Measurements from ENCODE around the genes PLEKHG5, TAS1R1, DNAJC11 and ERRFI1.

GRCh38 chr1:6489707-6490227 is 1.7 kb downstream of the PLEKHG5 start:
- RAMPAGE, long total RNA: no peak
- RRBS: 2% methylated on average over 16 of the region's 25 CpGs

DNA sequence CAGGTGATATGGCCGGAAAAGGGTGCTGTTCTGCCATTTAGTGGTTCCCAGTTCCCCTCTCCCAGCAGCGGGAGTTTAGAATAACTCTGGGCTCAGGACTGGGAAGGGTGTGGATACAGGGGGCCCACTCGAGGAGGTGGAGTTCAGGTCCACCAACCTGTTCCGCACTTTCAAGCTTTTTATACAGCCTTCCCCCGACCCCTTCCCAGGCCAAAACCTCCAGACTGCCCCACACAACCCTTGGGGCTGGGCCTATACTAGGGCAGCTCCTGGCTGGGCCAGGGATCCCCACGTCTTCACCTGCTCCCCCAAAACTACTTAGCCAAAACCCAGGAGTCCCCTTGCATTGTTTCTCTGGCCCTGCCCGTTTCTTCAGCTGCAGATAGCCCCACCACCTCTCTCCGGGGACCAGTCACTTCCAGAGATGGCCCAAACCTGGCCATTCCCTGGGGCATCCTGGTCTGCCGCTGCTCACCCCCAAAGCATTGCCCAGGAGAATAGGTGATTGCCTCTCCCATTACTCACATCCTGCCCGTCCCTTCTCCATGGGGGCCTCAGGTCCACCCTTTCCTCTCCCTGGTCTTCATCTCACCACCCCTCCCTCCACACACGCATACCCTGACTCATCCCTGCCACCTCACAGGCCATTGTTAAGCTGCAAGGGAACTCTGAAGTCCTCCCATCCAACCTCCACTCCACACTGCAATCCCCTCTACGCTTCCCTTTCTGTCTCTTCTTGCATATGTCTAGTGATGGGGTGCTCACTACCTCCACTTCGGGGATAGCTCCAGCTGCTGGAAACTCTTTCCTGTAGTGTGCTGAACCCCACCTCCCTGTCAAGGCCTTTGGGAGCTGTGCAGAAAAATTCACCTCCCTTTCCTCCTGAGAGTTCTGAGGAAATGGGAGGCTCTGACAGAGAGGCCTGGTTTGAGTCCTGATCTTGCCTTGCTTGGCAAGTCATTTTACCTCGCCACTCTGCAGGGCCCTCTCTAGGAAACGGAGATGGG is at the start of gene PLEKHG5:
PLEKHG5 (minus strand) TSS at position 556 of the 1,007 bp plus-strand sequence.
- RAMPAGE, long total RNA: no peak
- RRBS: no CpG with 5 or more reads among the region's 15 CpGs

DNA sequence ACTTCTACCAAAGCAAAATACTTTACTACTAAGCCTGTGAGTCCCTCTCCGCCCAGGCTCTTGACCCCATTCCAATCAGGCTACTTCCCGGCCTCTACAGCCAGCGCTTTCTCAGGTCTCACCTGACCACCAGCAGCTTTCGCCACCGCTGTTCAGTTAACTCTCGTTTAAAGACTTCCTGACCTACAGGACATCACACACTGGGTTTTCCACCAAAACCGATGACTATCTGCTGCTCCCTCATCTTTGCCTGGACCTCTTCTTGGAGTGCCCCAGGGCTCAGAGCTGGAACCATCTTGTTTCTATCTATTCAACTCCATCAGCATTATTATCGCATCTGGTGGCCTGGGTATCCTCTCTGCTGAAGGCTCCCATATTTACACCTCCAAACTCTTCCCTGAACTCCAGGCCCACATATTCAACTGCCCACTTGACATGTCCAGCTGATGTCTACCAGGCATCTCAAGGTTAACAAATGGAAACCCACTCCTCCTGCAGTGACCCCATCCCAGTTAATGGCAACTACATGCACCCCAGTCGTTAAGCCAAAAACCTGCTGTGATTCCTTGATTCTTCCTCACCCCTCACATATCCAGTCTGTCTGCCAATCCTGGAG is 7.4 kb downstream of the NOL9 start:
- RAMPAGE, long total RNA: no peak
- RRBS: no CpG with 5 or more reads among the region's 9 CpGs

DNA sequence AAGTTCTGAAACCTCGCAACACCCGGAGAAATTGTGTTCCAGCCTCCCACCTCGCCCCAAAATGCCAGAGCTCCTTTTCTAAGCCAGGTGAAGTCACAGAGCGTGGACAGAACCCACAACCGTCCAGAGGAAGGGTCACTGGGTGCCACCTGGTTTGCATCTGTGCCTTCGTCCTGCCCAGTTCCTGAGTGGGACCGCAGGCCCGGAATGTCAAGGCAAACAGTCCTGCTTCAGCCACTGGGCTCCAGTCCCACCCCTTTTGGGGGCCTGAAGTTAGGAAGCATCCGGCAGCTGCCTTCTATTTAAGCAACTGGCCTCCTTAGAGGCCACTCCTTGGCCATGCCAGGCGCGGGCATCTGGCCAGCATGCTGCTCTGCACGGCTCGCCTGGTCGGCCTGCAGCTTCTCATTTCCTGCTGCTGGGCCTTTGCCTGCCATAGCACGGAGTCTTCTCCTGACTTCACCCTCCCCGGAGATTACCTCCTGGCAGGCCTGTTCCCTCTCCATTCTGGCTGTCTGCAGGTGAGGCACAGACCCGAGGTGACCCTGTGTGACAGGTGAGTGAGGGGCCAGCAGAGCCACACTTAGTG is at the start of gene TAS1R1:
TAS1R1 (plus strand) TSS at position 299 of the 589 bp plus-strand sequence.
- RAMPAGE, long total RNA: no peak
- RRBS: 95% methylated on average over 2 of the region's 17 CpGs

DNA sequence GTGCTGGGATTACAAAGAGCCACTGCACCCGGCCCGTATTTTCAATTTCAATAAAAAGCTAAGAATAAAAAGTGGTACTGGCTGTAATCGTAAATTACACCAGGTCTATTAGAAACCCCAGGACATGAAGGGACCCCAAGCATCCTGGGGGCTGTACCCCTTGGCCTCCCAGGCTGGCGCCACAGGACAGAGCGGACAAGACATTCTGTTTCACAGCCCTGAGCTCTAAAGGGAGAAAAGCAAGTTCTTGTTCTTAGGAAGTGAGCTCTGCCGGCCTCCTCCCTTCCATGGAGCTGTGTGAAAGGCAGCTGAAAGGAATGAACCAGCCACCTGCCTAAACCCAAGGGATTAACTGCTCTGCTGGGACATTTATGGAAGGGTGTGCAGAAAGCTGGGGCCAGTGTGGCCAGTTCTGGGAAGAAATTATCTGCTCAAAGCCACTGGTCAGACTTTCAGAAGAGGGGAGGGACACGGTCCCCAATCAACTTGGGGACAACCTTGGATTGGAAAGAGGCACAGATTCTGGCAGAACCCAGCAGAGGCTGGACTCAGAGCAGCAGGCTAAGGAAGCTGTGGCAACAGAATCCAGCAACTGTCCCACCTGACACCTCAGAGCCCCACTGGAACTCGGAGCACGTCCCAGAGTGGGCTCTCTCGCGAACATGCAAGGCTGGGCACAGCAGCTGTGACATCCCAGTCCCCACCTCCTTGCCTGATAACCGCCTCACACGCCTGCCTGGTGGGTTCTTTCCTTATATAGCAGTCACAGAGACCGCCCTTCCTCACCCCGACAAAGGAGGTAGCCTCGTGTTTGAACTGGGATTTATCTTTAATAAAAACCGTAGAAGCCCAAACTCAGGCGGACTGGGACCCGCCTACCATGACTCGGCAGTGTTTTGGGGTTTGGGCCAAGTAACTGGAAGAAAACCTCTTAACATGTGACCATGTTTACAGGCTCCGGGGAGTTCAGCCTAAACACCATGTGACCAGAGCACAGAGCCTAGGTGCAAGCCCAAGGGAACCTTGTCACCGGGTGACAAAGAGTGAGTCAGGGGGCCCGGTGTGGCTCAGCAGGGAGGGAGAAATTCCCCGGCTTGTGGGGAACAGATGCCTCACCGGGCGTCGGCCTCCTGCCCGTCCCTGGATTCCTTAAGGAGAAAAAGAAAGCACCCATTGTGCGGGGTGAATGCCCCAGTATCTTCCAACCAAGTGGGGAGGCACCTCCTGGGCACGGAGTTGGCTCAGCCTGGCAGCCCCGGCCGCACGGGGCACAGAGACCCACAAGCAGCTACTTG is 1.9 kb downstream of the KLHL21 start:
- RAMPAGE, long total RNA: no peak
- RRBS: 5% methylated on average over 2 of the region's 33 CpGs

DNA sequence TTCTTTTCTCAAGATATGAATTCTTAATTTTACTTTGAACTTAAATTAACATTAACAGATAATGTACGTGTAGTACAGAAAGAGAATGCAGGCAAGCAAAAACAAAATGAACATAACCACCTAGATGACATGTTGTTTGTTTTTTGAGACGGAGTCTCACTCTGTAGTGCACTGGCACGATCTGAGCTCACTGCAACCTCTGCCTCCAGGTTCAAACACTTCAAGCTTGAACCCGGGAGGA is 2.6 kb upstream of the KLHL21 start:
- RAMPAGE, long total RNA: no peak
- RRBS: no CpG with 5 or more reads among the region's 4 CpGs

DNA sequence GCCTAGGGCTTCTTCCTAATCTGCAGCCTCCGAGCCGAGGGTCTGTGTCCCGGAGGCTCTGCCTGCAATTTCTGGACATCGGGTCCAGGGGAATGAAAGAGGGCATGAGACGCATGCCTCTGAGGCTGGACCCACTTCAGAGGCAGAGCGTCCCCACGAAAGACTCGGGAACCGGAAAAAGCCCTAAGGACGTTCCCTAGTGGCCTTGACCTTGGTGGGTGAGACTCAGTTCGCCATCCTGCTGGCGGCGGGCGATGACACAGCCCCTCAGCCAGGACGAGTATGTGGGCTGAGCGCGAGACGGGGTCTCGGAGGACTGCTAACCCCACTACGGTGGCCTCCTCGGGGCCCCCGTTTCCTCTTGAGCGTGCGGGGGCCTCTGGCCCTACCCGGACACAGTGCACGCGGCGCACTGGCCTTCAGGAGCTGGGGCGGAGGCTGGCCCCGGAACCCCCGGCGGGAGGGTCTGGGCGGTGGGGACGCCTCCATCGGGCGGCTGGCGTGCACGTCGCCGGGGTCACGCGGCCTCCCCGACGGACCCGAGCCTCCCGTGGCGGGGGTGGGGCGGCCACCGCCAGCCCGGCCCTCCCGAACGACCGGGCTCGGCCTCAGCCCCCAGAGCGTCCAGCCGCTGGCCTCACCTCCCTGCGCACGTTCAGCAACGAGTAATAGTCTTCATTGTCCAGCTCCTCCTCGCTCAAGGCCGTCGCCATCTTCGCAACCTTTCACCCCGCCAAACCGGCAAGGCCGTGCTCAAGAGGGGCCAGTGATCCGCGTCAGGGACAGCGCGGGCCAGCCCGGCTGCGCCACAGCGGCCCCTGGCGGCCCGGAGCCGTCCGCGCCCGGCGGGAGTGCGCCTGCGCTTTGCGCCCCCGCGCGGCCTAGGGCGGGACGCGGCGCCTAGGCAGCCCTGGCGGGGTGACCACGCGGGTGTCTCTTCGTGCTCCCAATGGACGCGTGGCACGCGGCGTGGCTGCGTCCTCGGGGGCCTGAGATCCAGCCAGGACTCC is at the start of gene DNAJC11:
DNAJC11 (minus strand) TSS at position 729 of the 1,010 bp plus-strand sequence.
- RAMPAGE, long total RNA: start-site peak on the minus strand centred at position 726 of the sequence, 25 bp wide, 190 and 95 reads in 2 replicates
- RRBS: 2% methylated on average over 33 of the region's 101 CpGs

GRCh38 chr1:6743622-6744352 is 41.5 kb upstream of the CAMTA1 start:
- RAMPAGE, long total RNA: no peak
- RRBS: no CpG with 5 or more reads among the region's 11 CpGs

GRCh38 chr1:6922514-6922994 is 137.3 kb downstream of the CAMTA1 start:
- RAMPAGE, long total RNA: no peak
- RRBS: no CpG with 5 or more reads among the region's 10 CpGs

DNA sequence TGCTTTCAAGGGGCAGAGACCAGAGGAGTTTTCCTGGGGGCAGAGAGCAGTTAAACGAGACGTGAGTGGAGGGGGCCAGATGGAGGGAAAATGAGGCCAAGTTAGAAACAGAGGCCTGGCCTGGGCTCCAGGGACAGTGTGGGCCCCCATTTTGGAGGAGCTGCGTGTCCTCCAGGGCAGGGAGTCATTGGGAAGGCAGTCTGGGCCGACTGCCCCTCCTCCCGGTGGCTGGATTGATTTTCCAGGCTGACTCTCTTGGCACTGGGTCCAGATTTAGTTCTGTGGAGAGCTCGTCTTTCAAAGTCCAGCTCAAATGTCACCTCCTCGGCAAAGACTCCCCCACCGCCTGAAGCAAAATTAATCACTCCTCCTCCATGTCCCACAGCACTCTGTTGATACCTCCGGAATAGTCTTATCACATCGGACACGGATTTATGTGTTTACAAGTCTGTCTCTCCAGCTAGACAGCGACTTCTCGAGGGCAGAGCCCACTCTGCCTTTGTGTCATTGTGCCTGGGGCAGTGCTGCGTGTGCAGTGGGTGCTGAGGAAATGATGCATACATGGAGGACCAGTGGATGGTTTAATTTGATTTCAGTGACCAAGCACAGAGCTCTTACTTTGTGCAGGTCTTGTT is 175.1 kb downstream of the CAMTA1 start:
- RAMPAGE, long total RNA: no peak
- RRBS: no CpG with 5 or more reads among the region's 14 CpGs

DNA sequence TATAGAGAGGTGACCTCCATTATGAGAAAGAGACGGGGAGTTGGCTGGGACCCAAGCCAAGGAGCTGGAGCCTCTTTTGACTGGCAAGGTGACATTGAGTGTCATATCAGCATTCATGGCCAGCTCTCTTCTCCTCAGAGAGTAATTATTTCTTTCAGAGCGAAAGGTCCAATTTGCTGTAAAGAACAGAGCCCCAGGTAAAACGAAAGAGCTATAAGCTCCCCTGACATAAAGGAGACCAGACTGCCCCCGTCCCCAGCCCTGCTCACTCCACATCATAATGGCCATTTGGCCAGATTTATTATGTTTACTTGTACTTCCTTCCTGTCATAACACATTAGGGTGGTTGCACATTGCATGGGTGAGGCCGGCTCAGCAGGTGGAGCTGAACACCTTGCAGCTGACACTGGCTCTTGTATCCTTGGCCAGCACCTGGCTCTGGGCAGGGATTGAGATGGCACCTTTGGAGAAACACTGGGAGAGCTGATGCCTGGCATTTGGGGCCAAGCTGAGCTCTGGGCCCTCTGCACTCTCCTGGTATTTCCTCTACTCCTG is 403.9 kb upstream of the VAMP3 start:
- RAMPAGE, long total RNA: no peak
- RRBS: no CpG with 5 or more reads among the region's 5 CpGs

- RAMPAGE, long total RNA: no peak
- RRBS: no CpG with 5 or more reads among the region's 4 CpGs
Measured at GRCh38 chr1:7401801-7402550, 369.1 kb upstream of the VAMP3 start.

- RAMPAGE, long total RNA: no peak
- RRBS: 38% methylated on average over 3 of the region's 5 CpGs
Measured at GRCh38 chr1:7550531-7550837, 220.6 kb upstream of the VAMP3 start.

DNA sequence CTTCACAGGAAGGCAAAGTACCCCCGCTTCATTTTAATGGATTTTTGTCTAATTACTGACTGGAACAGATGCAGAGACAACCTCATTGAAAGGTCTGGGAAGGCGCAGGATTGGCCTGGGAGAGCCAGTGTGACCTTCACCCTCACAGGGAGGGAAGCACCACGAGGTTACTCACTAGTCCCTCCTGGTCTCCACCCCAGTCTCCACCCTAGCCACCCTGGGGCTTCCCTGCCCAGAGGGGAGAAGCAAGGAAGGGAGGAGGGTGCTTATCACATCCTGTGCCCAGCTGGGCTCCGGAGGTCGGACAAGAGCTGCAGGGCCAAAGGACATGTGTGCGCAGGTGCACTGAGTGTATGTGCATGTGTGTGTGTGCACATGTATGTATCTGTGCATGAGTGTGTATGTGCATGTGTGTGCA is 220.1 kb upstream of the VAMP3 start:
- RAMPAGE, long total RNA: no peak
- RRBS: no CpG with 5 or more reads among the region's 6 CpGs

DNA sequence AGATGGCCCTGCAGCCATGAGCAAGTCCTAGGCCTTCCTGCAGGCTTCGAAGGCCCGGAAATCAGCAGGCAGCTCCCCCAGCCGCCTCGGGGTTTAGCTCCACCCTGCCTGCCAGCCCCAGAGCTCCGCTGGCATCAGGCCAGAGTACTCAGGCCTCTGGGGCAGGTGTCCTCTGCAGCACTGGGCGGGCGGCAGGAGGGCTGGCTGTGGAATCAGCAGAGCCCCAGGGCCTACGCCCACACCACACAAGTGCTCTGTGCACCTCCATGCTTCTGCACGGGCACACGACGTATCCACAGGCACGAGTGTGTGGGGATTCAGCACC is 125.6 kb upstream of the VAMP3 start:
- RAMPAGE, long total RNA: no peak
- RRBS: no CpG with 5 or more reads among the region's 12 CpGs

DNA sequence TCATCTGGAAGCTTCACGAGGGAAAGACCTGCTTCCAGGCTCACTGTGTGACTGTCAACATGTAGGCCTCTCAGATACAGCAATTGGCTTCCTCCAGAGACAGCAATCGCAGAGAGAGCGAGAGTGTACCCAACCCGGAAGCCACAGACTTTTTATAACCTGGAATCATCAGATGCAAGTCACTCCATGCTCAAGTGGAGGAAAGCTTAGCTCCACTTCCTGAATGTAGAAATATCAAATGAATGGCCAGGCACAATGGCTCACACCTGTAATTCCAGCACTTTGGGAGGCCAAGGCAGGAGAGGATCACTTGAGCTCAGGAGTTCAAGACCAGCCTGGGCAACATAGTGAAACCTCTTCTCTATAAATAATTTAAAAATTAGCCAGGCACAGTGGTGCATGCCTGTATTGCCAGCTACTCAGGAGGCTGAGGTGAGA is 40.7 kb downstream of the TNFRSF9 start:
- RAMPAGE, long total RNA: no peak
- RRBS: no CpG with 5 or more reads among the region's 4 CpGs

- RAMPAGE, long total RNA: no peak
- RRBS: 37% methylated on average over 4 of the region's 12 CpGs
Measured at GRCh38 chr1:7912919-7913404, 27.7 kb downstream of the TNFRSF9 start.

DNA sequence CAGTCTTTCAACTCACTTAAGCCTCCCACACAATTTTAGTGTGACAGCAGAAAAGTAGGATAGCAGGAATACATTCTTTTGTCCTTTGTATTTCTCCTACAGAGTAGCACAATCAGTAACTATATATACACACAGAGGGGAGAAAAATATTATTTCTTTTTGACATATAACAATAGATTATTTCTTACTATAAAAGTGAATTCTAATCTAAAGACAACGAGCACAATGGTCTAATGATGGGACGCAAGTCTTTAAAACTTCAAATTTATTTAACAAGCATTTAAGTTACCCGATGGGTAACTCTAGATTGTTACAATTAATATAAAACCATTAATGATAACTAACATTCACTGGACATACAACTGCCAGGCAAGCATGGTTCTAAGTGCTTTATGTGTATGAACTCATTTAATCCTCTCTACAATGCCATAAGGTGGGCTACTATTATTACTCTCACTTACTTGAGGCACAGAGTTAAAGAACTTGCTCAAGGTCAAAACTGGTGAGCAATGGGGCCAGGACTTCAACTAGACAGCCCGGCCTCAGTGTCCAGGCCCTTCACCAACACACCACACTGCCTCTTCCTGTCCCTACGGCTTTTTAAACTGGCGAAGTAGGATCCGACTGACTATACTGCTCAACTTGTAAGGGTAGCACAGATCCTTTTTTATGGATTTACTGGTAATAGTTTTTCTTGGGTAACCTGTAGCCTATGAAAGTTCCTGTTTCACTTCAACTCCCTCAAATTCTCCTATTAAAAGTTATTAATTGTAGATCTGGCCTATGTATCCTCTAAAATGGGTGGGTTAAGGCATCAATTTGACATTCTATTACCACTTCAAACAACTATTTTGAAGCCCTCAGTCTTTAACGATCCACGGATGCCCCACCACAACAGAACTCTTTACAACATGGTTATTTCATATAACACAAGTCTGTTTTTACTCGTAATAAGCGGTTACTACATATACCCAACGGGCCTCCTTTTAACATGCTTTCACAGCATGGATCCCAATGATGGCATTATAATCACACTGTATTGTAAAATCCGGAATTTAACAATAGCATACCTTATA is 4.4 kb downstream of the ERRFI1 start:
- RAMPAGE, long total RNA: no peak
- RRBS: no CpG with 5 or more reads among the region's 13 CpGs

DNA sequence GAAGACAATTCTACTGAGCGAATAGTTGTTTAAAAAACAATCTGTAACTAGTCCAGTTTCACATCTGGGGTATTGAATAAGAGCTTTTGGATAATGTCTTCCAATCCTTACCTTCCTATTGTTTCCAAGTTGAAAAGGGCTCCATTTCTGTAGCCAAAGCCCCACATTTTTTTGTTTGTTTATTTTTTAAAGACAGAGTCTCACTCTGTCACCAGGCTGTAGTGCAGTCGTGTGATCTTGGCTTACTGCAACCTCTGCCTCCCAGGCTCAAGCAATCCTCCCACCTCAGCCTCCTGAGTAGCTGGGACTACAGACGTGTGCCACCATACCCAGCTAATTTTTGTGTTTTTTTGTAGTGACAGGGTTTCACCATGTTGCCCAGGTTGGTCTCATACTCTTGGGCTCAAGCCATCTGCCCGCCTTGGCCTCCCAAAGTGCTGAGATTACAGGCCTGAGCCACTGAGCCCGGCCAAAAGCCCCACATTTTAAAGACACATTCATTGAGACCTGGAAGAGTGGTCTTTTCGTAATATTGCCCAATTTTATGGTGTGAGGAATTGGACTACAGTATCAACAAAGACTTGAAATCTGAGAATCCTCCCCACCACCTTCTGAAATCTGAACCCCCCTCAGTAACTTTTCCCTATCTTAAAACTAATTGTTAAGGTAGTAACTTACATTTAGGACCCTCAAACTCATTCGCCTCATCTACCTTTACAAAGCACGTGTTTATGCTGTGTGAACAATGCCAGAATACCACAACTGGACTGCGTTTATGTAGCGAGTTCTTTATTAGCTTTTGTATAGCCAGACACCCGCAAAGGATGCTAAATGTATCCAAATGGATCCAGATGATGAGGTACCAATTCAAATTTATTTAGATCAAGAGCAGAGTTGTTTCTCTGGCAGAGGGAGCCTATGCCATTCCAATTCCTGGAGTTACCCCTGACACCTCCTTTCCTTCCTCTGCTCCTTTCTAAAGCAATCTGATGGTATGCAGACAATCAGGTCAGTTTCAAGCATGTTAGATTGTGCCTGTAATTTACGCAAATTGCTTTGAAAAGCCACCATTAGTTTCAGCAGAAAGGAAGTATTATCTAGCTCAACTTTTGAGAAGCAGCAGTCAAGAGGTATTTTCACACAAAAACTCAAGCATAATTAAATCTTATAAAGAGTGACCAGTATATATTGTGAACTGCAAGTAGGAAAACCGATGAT is 2.6 kb downstream of the ERRFI1 start:
- RAMPAGE, long total RNA: no peak
- RRBS: no CpG with 5 or more reads among the region's 13 CpGs

GRCh38 chr1:8026129-8027048 is at the start of gene ERRFI1:
Gene ERRFI1, minus strand, starts transcription at chr1:8026309.
- RAMPAGE, long total RNA: no peak
- RRBS: 1% methylated on average over 63 of the region's 102 CpGs

All from hepatocyte (in vitro differentiated cells and primary cell).